HTERT-HM (cell line): ENCODE data around the genes C4orf45 and RAPGEF2.

- RRBS, result 2% methylated on average over 12 of the region's 30 CpGs
These were observed 525 bp downstream of the FBXW7 start for GRCh38 chr4:152535440-152535693.

GRCh38 chr4:152696550-152697509 lies 17.0 kb upstream of the TMEM154 start:
- RRBS, result no CpG with 5 or more reads among the region's 6 CpGs

DNA sequence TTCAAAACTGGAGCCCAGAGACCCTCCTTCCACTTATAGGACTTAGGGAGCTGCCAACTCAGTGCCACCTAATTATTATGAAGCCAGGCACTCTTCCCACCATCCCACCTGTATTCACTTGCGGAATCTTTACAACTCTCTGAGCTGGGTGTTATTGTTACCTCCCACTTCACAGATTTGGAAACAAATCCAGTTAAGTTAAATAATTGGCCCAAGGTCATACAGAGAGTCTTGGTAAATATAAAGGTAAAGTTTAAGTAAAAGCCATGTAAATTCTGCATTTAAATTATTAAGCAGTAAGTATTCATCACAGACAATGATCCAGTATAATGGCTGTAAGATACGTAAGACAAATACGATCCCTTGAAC lies 42.1 kb downstream of the TIGD4 start:
- RRBS, result no CpG with 5 or more reads among the region's 3 CpGs

GRCh38 chr4:152780496-152780980 lies 784 bp downstream of the ARFIP1 start:
- RRBS, result 4% methylated on average over 1 of the region's 7 CpGs

GRCh38 chr4:153005790-153006632 lies 69.9 kb downstream of the FHDC1 start:
- RRBS, result 40% methylated on average over 4 of the region's 14 CpGs

DNA sequence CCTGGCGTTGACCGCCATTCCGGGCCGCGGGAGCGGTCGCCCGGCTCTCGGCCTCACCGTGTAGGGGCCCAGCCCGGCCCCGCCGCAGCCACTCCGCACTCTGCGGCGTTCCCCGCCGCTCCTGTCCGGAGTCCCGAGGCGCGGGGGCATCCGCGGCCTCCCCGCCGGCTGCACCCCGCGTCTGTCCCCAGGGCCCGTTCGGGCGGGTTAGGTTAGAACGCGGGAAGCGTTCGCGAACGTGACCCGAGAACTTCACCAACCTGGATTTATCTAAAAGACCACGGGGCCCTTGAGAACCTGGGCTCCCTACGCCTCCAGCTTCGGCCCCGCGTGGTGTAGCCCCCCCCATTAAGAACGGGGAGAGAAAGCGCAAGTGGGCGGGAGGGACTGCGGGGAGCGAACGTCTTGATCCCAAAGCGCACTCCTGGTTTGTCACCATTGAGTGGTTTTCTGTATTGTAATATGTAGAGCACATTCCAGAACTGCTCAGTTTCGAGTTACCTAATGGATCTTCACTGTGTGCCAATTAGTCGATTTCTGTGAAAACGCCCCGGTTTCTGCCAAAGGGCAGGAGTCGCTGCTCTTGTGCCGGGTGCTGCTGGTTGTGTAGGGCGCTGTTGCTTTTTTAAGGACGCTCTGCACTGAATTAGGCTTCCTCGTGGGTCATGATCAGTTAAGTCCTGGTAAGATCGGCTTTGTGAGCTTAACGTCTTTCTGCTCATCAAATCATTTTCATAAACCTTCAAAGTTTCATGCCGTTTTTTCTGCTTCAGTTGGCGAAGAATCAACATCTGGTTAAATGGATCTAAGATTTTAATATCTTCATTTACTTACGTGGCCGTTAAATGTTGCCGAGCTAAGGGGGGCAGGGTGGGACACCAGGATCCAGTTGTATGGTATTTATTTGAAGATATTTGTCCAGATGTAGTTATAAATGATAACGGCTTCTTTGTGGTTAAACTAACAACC lies 620 bp downstream of the MND1 start:
- RRBS, result 2% methylated on average over 16 of the region's 67 CpGs

DNA sequence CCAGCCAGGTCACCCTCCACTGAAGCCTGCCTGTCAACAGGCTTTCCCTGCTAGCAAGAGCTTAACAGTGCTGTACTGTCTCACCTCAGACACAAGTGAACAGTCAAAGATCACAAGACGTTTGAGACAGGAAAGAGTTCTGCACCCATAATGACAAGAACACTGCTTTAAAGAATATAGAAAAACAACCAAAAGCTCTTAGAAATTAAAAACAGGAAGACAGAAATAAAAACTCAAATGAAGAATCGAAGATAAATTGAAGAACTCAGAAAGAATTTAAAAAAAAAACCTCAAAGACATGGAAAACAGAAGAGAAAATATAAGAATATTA lies 4.6 kb downstream of the RNF175 start:
- RRBS, result no CpG with 5 or more reads among the region's 2 CpGs

GRCh38 chr4:153787244-153787584 lies 1.7 kb downstream of the SFRP2 start:
- RRBS, result no CpG with 5 or more reads among the region's 1 CpG

DNA sequence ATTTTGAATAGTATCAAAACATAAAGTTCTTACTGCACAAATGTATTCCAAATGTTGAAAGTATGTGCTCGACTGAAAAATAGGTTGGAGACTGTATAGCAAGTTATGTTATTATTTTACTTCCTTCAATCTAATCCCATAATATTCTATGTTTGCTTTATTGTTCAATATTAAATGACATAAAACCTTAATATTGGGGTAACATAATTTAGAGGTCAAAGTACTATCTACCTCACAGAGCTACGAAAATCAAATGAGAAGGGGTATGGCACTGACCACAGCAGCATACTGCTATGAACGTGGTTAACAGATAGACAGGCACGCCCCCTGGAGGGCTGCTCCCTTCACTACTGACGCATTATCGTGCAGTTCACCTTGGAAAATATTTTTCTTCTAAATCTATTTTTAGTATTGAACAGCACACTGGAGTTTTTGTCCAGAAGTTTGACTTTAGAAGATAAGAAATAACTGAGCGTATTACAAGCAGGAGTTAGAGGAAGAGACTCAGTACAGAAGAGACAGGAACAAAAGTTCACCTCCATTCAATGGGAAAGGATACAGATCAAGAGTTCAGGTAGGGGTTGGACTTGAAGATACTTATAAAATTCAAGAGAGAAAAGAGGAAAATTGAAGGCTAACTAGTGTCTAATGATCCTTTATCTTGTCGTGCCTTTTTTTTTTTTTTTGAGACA lies 22.8 kb downstream of the MAP9 start:
- RRBS, result no CpG with 5 or more reads among the region's 8 CpGs

DNA sequence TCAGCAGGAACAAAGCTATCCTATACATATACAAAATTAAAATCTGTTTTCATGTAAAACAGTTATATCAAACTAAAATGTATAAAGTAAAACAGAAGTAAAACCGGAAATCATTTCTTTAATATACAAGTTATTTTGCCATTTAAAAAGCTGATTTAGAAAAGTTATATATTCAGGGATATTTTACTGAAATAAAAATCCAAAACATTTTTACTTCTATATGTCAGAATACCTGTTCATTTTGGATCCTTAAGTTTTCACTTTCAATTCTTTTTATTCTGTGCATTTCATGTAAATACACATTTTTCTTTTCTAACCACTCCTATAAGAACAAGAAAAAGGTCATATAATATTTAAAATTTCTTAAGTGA lies 21.9 kb downstream of the MAP9 start:
- RRBS, result no CpG with 5 or more reads among the region's 1 CpG

- RRBS, result no CpG with 5 or more reads among the region's 1 CpG
These were observed 20.0 kb downstream of the GUCY1B1 start for GRCh38 chr4:155778799-155779314.

DNA sequence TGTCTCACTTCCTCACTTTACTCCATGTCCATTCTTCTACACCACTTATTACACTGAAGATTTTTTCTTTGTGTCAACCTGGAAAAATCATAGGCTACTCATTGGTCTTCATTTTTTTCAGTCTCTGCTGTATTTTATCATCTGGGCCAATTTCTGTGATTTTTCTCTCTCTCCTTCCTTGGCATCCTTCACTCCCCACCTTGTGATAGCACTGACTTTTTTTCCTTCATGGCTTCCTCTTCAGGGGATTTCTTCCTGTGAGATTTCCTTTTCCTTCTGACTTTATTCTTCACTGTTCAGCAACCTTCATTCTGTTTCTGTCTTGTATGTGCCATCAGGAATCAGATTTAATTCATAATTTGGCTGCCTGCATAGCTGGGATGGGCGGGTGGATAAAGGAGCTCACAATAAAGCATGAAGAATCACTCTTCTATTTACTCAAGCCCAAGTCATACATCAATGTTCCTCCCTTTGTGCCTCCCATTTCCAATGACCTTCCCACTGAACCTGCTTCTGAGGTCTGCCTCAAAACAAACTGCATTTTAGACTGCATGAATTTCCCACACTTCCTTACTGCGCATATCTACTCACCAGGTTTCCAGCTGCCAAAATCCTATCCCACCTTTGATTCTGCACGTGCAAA lies 14.2 kb downstream of the PDGFC start:
- RRBS, result no CpG with 5 or more reads among the region's 3 CpGs

DNA sequence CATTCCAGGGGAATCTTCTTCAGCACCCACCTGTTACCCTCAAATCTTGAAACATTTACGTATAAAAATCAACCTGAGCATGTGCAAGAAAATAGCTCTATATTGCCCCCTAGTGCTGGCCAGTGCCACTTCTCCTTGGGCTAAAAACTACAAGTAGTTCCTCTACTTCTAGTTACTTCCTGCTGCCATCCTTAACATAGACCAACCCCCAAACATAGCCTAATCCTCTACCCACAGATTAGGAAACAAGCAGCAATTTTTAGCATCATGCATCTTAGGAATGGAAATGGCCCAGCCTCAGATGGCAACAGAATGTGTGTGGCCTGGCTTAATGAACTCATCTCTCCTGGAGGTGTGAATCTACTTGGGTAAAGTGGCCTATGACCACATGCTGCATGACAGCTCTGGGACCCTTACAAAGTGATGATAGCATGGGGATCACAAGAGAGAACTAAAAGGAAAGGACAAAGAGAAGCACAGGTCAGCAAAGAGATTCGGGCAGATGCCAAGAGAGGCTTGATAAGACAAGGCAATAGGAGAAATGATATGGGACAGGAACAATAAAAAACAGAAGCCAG lies 2.9 kb downstream of the PDGFC start:
- RRBS, result no CpG with 5 or more reads among the region's 2 CpGs

- RRBS, result no CpG with 5 or more reads among the region's 8 CpGs
These were observed 1.8 kb downstream of the RXFP1 start for GRCh38 chr4:158523253-158524049.

- RRBS, result no CpG with 5 or more reads among the region's 6 CpGs
These were observed 2.5 kb downstream of the RXFP1 start for GRCh38 chr4:158524050-158524640.

DNA sequence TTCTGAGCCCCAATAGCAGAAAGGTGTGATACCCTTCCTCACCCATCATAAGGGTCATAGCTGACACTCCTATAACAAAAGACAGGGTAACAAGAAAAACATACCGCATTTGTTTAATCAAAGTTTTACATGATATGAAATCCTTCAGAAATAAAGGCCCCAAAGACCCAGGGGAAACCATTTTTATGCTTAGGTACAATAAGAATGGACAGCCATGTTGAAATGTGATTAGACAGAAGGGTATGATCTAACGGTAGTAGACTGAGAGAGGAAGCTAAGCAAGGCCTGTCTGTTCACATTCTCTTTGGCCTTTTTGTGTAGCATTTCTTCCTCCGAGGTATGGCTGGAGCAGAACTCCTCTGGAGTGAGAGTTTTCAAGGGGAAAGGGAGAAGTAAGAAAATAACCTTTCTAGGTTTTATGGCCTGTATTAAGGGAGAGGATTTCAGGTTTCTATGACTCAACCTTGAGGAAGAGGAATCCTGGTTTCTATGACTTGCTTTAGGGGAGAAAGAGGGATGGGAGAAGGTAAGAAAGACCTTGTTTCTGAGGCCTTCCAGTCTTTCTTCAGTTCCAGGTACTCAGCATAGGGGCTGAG lies 14.2 kb downstream of the ETFDH start:
- RRBS, result no CpG with 5 or more reads among the region's 3 CpGs

- RRBS, result no CpG with 5 or more reads among the region's 7 CpGs
These were observed 27.9 kb downstream of the FNIP2 start for GRCh38 chr4:158796611-158797166.

- RRBS, result no CpG with 5 or more reads among the region's 3 CpGs
These were observed 41.9 kb downstream of the FNIP2 start for GRCh38 chr4:158810612-158811140.

DNA sequence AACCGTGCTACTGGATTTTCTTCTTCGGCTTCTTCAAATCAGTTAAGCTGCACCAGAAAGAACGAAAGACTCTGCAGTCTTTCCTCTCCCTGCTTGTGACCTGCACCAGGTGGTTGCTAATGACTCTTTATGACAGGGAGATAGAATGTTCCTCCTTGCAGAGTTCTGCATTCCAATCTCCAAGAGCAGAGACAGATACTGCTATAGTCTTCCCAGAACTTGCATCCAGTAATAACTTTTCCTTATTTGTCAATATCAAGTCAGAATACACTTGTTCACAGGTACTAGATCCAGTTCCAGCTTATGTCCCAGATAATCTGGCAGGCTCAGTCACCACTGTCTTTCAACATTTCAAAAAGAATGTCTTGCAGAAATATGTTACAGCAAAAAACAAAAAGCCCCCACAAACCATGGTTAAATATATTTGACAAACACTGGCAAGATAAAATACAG lies at the start of gene C4orf45:
Gene C4orf45 (minus strand): TSS at position 121 of the 453 bp plus-strand sequence.
- RRBS, result no CpG with 5 or more reads among the region's 3 CpGs

DNA sequence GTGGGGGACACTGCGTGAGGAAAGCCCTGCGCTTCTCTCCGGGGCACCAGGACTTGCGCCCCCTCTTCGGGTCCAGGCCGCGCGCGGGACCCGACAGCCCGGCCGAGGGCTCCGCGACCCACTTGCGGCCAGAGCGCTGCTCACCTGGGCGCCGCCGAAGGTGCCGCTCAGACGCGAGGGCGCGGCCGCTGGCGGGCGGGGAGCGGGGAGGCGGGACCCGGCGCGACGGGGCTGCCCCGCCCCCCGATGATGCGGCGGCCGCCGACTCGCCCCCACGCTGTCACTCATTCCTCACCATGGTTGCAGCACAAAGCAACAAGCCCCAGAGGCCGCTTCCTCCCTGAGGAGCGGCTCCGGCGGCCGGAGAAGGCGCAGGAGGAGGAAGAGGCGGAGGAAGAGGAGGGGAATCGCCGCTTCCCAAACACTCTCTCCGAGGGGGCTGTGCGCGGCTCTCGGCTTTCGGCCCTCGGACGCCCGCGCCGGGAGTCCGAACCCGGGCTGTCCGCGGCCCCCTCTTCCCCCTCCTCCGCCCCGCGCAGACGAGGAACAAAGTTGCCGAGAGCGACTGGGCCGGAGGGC lies at the start of gene RAPGEF2:
Gene RAPGEF2 (plus strand): TSS at position 343 of the 579 bp plus-strand sequence.
- RRBS, result under 1% methylated on average over 40 of the region's 71 CpGs